ENCODE measurements around the genes C2orf49, NCK2 and RGPD3.

GRCh38 chr2:104758029-104758355 is 95.9 kb upstream of the POU3F3 start:
- RRBS, 2 experiments: no CpG with 5 or more reads among the region's 2 CpGs
CAGE:
- cytosol, long polyA minus RNA: no peak
- cytosol, long polyA plus RNA: no peak
- long polyA plus RNA: no peak
- nucleus, long polyA minus RNA: no peak
- nucleus, long polyA plus RNA: no peak

GRCh38 chr2:104932623-104933092 is 78.7 kb downstream of the POU3F3 start:
- RRBS, 2 experiments: no CpG with 5 or more reads among the region's 9 CpGs
CAGE:
- cytosol, long polyA minus RNA: no peak
- cytosol, long polyA plus RNA: no peak
- long polyA plus RNA: no peak
- nucleus, long polyA minus RNA: no peak
- nucleus, long polyA plus RNA: no peak

DNA sequence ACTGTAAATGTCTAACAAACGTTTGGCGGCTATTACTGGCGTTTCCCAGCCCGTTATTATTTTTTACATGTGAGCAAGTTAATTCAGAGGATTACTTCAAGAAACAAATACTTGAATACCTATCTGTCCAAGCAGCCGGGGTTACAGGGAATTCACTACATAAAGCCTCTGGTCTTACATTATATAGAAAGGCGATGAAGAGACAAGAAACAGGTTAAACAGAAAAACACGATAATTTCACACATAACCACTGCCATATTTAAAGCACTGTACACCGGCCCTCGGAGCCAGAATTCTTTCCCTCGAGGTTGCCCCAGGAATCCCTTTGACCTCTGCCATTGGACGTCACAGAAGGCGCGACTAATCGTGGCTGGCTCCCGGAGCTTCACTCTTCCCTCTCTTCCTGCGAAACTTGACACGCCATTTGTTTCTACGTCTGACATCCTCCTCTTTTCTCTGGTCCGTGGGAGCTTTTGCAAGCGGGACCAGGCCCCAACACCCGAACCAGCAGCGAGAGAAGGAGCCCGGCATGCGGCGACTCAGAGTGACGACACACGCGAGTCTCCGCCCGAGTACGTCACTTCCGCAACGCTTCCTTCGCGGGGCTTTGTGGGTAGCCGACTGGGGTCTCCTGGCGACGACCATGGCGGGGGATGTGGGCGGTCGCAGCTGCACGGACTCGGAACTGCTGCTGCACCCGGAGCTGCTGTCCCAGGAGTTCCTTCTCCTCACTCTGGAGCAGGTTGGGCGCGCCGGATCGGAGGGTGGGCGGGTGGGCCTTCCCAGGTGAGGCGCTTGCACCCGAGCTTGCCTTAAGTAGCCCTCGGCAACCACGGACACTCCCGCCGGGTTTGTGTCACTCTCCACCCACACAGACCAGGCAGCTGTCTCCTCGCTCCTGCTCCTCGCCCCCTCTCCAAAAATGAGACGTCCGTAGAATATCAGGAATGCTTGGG is at the start of gene C2orf49:
C2orf49 (plus strand) TSS at position 596 of the 956 bp plus-strand sequence.
- RRBS, 2 experiments: under 1 to 2% methylated on average over 15 of the region's 59 CpGs
CAGE:
- cytosol, long polyA minus RNA: start-site peak on the minus strand centred at position 302 of the sequence, 6 bp wide, 18 reads; start-site peak on the minus strand centred at position 532 of the sequence, 29 bp wide, 12 reads
- cytosol, long polyA plus RNA: start-site peak on the plus strand centred at position 625 of the sequence, 32 bp wide, 217 and 714 reads in 2 replicates
- long polyA plus RNA: start-site peak on the minus strand centred at position 542 of the sequence, 26 bp wide, 32 and 39 reads in 2 replicates; start-site peak on the plus strand centred at position 628 of the sequence, 25 bp wide, 493 and 521 reads in 2 replicates
- nucleus, long polyA minus RNA: no peak
- nucleus, long polyA plus RNA: start-site peak on the minus strand centred at position 303 of the sequence, 69 bp wide, 92 and 104 reads in 2 replicates; start-site peak on the minus strand centred at position 525 of the sequence, 63 bp wide, 138 and 254 reads in 2 replicates; start-site peak on the plus strand centred at position 623 of the sequence, 30 bp wide, 346 and 866 reads in 2 replicates

- RRBS, 2 experiments: no CpG with 5 or more reads among the region's 3 CpGs
CAGE:
- cytosol, long polyA minus RNA: no peak
- cytosol, long polyA plus RNA: no peak
- long polyA plus RNA: no peak
- nucleus, long polyA minus RNA: no peak
- nucleus, long polyA plus RNA: no peak
Observed at GRCh38 chr2:105397781-105398217, 1.1 kb downstream of the FHL2 start.

DNA sequence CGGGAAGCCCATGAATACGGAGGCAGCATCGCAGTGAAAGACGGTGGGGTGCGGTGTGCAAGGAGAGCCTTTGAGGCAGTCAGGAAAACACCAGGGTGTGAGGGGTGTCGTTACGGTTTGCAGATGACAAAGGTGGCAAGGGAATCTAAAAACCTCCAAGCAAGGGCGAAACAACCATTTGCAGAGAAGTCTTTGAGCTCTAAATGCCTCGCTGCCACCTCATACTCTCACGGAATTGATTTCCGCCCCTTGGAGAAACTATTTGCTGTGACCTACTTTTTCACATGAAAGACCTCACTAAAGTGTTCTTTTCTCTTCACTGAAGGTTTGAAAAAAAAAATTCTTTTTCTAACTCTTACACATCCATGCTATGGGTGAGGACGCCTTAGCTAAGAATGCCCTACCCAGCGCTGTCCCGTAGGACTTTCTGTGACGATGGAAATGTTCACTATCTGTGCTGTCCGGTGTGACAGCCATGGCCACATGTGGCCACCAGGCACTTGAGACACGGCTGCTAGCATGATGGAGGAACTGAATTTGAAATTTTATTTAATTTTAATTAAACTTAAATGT is 169.4 kb upstream of the FHL2 start:
- RRBS, 2 experiments: no CpG with 5 or more reads among the region's 17 CpGs
CAGE:
- cytosol, long polyA minus RNA: no peak
- cytosol, long polyA plus RNA: no peak
- long polyA plus RNA: no peak
- nucleus, long polyA minus RNA: no peak
- nucleus, long polyA plus RNA: no peak

GRCh38 chr2:105738219-105738581 is 6.5 kb upstream of the NCK2 start:
- RRBS, 2 experiments: no CpG with 5 or more reads among the region's 1 CpG
CAGE:
- cytosol, long polyA minus RNA: no peak
- cytosol, long polyA plus RNA: no peak
- long polyA plus RNA: no peak
- nucleus, long polyA minus RNA: no peak
- nucleus, long polyA plus RNA: no peak

DNA sequence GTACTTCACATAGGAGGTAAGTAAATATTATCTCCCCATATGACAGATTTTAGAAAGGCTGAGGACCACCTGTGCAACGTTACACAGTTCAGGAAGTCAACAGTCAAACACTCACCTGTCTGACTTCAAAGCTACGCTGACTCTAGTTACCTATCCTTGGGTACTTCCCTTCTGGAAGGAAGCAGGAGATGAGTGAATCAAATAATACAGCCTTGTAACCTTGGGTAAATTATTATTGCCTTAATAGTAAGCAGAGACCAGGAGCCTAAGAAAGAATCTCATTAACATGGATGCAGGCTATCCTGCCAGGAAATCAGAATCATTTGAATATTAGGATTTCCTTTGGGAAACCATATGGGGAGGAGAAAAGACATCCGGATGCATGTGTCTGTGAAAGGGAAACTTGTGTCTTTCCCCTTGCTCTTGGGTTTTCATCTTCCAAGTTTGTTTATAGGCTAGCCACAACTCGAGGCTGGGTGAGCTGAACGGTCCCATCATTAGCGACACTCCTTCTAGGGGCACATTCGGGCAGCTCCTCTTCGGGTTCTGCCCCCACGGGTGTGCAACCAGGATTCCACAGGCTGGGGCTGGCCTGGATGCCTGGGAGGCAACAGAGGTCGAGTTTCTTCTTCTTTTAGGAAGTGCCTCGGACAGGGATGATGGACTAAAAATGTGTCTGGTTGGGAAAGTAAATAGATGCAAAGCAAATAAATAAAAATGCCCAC is 945 bp upstream of the NCK2 start:
- RRBS, 2 experiments: no CpG with 5 or more reads among the region's 11 CpGs
CAGE:
- cytosol, long polyA minus RNA: no peak
- cytosol, long polyA plus RNA: no peak
- long polyA plus RNA: no peak
- nucleus, long polyA minus RNA: no peak
- nucleus, long polyA plus RNA: no peak

- RRBS, 2 experiments: 1 to 2% methylated on average over 64 to 74 of the region's 106 CpGs
CAGE:
- cytosol, long polyA minus RNA: start-site peak on the plus strand at chr2:105744803-105744917, 33 reads
- cytosol, long polyA plus RNA: start-site peak on the plus strand at chr2:105744891-105745126, 34 and 63 reads in 2 replicates
- long polyA plus RNA: start-site peak on the plus strand at chr2:105745026-105745093, 25 and 22 reads in 2 replicates
- nucleus, long polyA minus RNA: no peak
- nucleus, long polyA plus RNA: start-site peak on the plus strand at chr2:105744768-105745123, 27 and 51 reads in 2 replicates
Observed at GRCh38 chr2:105744601-105745199, at the start of gene NCK2. TSS of gene NCK2 (plus strand) at chr2:105744912.

DNA sequence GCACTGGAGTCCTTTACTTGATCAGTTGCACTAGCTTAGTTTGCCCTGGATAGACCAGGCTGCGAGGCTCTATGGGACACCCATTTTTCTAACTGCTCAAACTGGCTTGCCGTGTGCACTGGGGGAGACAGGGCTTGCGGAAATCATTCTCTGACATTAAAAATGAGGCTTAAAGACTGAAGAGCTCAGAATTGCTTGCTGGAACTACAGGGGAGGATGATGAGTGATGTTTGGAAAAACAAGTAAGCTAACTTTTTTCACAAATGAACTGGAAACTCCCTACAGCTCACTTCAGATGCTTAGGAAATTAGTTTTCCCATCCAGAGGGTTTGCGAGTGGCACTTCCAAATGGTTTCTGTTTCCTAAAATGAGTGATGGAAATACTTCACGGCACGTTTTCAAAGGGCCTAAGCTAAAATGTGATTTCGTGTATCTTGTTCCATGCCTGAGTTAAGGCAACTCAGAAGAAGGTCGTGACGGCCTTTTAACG is 2.7 kb downstream of the NCK2 start:
- RRBS, 2 experiments: no CpG with 5 or more reads among the region's 10 CpGs
CAGE:
- cytosol, long polyA minus RNA: no peak
- cytosol, long polyA plus RNA: no peak
- long polyA plus RNA: no peak
- nucleus, long polyA minus RNA: no peak
- nucleus, long polyA plus RNA: no peak

GRCh38 chr2:105800852-105801702 is 56.4 kb downstream of the NCK2 start:
- RRBS, 2 experiments: no CpG with 5 or more reads among the region's 15 CpGs
CAGE:
- cytosol, long polyA minus RNA: no peak
- cytosol, long polyA plus RNA: no peak
- long polyA plus RNA: no peak
- nucleus, long polyA minus RNA: no peak
- nucleus, long polyA plus RNA: no peak

GRCh38 chr2:105873704-105874143 is 129.0 kb downstream of the NCK2 start:
- RRBS, 2 experiments: no CpG with 5 or more reads among the region's 8 CpGs
CAGE:
- cytosol, long polyA minus RNA: no peak
- cytosol, long polyA plus RNA: no peak
- long polyA plus RNA: no peak
- nucleus, long polyA minus RNA: no peak
- nucleus, long polyA plus RNA: no peak

- RRBS, 2 experiments: no CpG with 5 or more reads among the region's 13 CpGs
CAGE:
- cytosol, long polyA minus RNA: no peak
- cytosol, long polyA plus RNA: no peak
- long polyA plus RNA: no peak
- nucleus, long polyA minus RNA: no peak
- nucleus, long polyA plus RNA: no peak
Observed at GRCh38 chr2:105909184-105910006, 156.1 kb upstream of the ECRG4 start.

GRCh38 chr2:106198149-106198348 is 3.9 kb upstream of the UXS1 start:
- RRBS, 2 experiments: no CpG with 5 or more reads among the region's 2 CpGs
CAGE:
- cytosol, long polyA minus RNA: no peak
- cytosol, long polyA plus RNA: no peak
- long polyA plus RNA: no peak
- nucleus, long polyA minus RNA: no peak
- nucleus, long polyA plus RNA: no peak

DNA sequence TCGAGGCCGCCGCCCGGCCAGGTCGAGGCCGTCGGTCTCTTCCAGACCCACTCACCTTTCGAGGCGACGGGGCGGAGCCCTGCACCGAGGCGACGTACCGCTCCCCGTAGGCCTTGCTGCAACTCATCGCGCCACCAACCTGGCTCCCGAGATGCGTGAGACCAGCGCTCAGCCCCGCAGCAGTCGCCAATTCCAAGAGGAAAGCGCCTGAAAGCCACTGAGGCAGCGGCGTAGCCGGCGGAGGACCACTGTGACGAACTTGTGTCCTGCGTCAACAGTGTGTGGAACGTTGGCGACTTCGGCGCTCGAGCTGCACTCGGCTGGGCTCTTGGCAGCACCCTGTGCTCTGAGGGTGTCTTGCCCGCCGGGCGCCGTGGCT is at the start of gene RGPD3:
RGPD3 (minus strand) TSS at position 252 of the 379 bp plus-strand sequence.
- RRBS, 2 experiments: no CpG with 5 or more reads among the region's 40 CpGs
CAGE:
- cytosol, long polyA minus RNA: no peak
- cytosol, long polyA plus RNA: no peak
- long polyA plus RNA: no peak
- nucleus, long polyA minus RNA: no peak
- nucleus, long polyA plus RNA: no peak

DNA sequence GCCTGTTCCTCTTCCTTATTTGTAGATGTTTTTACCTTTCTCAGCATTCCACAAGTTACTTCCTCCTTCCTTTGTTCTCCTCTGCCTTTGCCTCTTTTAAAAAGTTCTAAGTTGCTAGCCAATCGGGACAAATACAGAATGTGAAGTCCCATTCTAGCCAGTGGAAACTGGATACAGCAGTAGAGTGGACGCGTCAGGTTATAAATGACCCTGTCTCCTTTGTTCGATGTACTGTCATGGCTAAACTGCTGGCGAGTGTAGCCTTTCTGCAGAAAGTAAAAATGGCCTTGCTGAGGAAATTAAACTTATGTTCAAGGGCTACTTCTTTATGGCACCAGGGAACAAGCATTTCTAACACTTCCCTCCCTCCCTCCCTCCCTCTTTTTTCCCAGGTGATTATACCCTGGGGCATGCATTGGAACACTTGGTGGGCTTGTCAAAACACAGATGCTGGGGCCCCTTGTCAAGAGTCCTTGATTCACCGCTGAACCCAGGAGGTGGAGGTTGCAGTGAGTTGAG is 72.9 kb downstream of the CD8B2 start:
- RRBS, 2 experiments: no CpG with 5 or more reads among the region's 6 CpGs
CAGE:
- cytosol, long polyA minus RNA: no peak
- cytosol, long polyA plus RNA: no peak
- long polyA plus RNA: no peak
- nucleus, long polyA minus RNA: no peak
- nucleus, long polyA plus RNA: no peak

GRCh38 chr2:106701669-106702216 is 184.2 kb downstream of the ST6GAL2 start:
- RRBS, 2 experiments: no CpG with 5 or more reads among the region's 5 CpGs
CAGE:
- cytosol, long polyA minus RNA: no peak
- cytosol, long polyA plus RNA: no peak
- long polyA plus RNA: no peak
- nucleus, long polyA minus RNA: no peak
- nucleus, long polyA plus RNA: no peak

GRCh38 chr2:106887408-106887975 is 1.5 kb upstream of the ST6GAL2 start:
- RRBS, 2 experiments: 80 to 81% methylated on average over 1 to 2 of the region's 35 CpGs
CAGE:
- cytosol, long polyA minus RNA: no peak
- cytosol, long polyA plus RNA: no peak
- long polyA plus RNA: no peak
- nucleus, long polyA minus RNA: no peak
- nucleus, long polyA plus RNA: no peak

- RRBS, 2 experiments: no CpG with 5 or more reads among the region's 71 CpGs
CAGE:
- cytosol, long polyA minus RNA: no peak
- cytosol, long polyA plus RNA: no peak
- long polyA plus RNA: no peak
- nucleus, long polyA minus RNA: no peak
- nucleus, long polyA plus RNA: no peak
Observed at GRCh38 chr2:107828690-107829184, 2.0 kb downstream of the RGPD4 start.

GRCh38 chr2:108575323-108575930 is 41.2 kb downstream of the LIMS1 start:
- RRBS, 2 experiments: no CpG with 5 or more reads among the region's 5 CpGs
CAGE:
- cytosol, long polyA minus RNA: no peak
- cytosol, long polyA plus RNA: no peak
- long polyA plus RNA: no peak
- nucleus, long polyA minus RNA: no peak
- nucleus, long polyA plus RNA: no peak

GRCh38 chr2:108606868-108607488 is 72.7 kb downstream of the LIMS1 start:
- RRBS, 2 experiments: no CpG with 5 or more reads among the region's 2 CpGs
CAGE:
- cytosol, long polyA minus RNA: no peak
- cytosol, long polyA plus RNA: no peak
- long polyA plus RNA: no peak
- nucleus, long polyA minus RNA: no peak
- nucleus, long polyA plus RNA: no peak